Occipital lobe (tissue), 2 donors: Measurements from ENCODE around the genes MAP3K7CL, KRTAP19-7, KRTAP22-1 and KRTAP19-8.

GRCh38 chr21:28704718-28705074 is 180.5 kb downstream of the N6AMT1 start:
- RAMPAGE, long total RNA, result no peak

DNA sequence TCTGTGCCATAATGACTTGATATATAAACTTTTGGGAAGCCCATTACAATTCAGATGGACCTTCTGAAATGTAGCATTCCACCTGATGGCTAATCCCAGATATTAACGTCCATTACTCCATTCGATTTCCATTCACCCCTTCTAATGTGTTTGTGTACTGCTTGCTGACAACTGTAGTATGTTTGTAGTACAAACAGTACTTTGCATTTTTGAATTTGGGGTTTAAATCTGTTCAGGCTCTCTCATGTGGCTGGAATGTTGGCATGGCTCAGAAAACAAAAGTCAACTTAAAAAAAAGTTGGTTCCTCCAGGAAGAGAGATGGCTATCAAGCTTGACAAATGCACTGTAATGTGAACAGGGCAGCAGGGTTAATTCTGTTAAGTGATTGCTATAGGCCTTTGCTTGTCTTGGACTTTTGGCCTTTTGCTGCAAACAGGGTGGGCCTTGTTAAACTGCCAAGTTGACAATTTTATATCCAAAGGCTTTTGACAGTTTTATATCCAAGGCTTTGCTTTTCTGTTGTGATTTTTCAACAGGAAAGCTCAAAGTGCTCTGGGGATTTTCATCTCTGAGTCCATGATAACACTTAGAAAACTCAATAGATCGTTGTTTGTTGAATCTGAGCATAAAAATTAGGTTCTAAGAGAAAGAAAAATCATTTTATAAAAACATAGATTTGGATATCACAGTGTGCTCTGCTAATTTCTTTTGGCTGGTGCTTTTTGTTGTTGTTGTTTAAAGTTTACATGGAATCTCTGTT is 62.2 kb downstream of the N6AMT1 start:
- RAMPAGE, long total RNA, result no peak

DNA sequence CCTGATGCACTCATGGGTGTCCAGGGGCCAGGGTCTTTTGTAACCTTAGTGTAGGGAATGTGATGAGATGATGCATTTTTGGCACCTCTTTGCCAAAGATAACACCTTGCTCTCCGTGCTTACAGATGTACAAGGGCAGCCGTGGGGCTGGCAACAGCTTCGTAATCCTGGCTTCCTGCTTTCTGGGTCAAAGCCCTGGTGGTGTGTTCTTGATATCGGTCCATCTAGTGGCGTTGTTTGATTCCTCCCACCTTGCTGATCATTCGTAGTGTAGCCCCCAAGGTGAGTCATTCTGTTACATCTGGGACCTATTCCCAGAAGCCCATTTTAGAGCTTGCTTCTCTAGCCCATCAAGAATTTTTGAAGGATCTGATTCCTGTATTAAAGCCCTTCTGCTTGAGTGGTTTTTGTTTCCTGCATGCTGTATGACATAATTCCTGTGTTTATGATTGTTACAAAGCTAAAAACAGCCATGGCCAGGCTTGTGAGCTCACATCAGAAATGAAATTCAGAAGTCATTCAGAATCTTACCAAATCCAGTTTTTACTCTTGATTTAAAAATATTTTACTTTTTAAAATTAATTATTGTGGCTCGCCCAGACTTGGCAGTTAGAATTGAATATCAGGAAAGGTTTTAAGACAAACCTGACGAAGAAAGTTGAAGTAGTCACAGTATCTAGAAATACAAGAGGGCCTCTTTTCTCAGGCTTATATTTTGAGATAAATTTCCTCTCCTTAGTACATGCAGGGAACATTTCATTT is 7.2 kb upstream of the CCT8 start:
- RAMPAGE, long total RNA, result no peak

DNA sequence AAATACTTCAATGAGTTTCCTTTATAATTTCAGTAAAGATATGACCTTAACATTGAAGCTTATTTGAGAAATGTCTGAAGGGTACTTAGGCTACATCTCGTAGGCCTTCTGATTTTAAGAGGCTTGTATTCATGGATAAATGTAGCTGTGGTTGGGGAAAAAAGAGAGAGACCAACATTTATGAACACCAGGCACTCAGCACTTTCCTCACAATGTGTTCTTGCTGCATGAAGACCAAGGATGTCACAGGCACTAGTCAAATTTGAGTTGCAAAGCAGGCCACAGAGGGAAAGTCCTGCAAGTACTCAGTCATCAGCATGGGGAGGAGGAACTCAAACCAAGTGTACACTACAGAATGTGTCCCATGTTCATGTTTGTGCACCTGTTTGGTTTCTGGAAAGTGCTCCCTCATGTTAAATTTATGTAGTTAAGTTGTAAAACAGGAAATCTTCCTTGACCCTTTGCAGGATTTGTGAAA is 8.7 kb upstream of the MAP3K7CL start:
- RAMPAGE, long total RNA, result no peak

DNA sequence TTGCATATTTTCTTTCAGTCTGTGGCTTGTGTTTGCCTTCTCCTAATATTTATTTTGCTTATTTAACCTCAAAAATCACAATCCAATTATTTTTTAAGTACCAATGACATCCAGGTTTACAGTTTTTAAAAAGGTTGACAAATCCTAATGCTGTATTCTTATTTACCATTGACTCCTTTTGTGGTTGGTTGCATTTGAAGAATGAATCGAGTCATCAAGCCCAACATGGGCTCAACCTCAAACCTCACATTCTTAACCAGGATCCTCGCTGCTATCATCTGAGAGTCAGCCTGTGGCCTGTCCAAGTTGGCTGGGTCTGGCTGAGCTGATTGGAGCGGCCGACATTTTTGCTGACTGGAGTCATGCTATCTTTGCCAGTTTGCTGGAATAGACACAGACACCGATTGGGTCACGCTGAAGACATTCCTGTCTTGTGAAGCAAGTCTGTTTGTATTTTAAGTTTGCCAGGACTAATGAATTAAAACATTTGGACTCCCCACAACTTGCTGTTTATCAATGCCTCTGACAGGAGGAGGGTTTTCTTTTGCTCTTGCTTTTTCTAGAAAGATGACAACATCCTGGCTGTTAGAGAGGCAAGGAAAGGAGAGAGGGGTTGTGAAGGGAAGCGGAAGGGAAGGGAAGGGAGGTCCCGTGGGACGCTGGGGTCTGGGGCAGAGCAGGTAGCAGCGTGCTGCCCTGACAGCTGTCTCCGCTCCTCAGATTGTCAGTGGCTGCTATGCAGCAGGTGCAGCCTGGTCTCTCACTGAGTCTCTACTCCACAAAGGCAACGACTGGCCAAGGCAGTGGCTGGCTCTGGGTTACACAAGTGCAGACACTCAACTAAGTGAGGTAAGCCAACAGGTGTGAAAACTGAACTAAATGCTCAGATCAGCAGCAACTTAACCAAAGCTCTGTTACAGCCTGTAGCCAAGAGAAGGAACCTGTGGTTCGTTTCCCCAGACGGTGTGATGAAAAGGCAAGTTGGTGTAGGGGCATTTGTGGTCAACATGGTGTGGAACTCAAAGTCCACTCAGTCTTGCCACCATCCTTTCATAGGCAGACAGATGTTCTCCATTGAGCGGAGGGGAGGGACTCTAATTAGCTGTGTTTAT is at the start of gene MAP3K7CL:
Gene MAP3K7CL, plus strand, starts transcription at position 570 of the 1,112 bp plus-strand sequence.
- RAMPAGE, long total RNA, result no peak

DNA sequence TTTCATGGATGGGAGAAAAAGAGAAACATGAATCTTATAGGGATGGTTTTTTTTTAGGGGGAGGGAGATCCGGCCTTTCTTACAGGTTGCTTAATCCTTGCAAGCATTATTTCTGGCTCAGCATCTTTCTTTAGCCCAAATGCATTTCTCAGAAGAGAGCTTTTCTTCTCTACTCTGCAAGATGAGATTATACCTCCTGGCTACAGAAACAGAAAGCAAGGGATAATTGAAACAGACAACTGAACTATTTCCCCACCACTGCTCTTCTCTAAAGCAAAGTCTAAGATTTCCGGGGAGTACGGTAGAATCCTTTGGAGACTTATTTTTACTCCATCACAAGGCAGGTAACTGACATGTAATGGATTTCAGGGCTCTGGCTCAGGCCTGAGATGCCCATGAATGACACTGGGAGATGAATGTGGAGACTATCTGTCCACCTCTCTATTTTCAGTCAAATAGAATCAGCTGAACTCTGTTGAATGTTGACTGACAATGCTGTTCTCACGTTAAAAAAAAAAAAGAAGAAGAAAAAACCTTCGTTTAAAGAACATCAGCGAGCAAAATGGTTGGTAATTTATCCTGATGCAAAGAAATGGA is 29.0 kb downstream of the MAP3K7CL start:
- RAMPAGE, long total RNA, result no peak

- RAMPAGE, long total RNA, result no peak
These were observed 78.2 kb downstream of the MAP3K7CL start for GRCh38 chr21:29208460-29209245.

DNA sequence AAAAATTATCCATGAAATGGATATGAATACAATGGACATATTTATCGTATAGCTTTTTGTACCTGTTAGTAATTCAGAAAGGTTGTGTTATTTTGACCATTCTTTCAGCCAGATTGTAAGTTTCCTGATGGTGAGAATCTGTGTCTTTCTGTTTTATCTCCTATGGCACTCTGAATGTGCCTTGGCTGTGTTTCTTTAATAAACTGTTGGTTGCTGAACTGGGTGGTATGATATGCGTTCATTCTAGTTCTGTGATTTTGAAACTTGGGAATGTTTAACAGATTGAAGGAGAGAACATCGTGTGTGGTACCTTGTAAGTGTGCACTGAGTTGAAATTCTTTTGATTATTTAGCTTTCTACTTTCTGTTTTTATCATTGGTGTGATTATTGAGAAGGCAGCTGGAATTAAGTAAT is 4.5 kb downstream of the BACH1 start:
- RAMPAGE, long total RNA, result no peak

DNA sequence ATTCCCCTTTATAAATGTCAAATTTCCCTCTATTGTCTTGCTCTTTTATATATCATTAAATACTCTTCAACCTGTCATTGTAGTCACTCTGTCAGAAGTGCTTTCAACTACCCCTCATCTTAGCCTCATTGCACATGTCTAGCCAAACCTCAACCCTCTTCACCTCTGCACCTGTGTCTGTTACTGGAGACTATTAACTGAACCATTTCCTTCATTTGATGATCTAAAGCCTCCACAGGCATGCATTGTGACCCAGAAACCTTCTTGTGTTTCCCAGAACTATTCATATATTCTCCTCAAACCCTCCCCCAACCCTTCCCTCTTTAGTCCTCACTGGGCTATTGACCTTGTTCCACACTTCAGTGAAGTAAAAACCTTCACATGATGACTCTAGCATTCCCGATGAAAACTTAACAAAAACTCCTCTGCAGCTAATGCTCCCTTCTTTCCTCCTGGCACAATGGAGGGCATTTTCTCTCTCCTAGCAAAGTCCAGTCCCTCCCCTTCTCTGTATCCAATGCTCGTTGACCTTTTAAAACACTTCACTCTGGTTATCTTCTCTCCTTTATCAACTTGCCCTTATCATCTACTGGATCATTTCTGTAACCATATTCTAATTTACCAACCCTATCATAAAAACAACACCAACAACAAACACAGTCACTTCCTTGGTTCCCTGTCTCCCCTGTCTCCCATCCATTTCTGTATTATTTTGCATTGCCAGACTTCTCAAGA is 86.1 kb downstream of the BACH1 start:
- RAMPAGE, long total RNA, result no peak

- RAMPAGE, long total RNA, result no peak
These were observed 129.1 kb downstream of the BACH1 start for GRCh38 chr21:29427556-29428447.

GRCh38 chr21:29436221-29436574 is 137.5 kb downstream of the BACH1 start:
- RAMPAGE, long total RNA, result no peak

- RAMPAGE, long total RNA, result no peak
These were observed 17.4 kb upstream of the CLDN8 start for GRCh38 chr21:30233210-30233687.

DNA sequence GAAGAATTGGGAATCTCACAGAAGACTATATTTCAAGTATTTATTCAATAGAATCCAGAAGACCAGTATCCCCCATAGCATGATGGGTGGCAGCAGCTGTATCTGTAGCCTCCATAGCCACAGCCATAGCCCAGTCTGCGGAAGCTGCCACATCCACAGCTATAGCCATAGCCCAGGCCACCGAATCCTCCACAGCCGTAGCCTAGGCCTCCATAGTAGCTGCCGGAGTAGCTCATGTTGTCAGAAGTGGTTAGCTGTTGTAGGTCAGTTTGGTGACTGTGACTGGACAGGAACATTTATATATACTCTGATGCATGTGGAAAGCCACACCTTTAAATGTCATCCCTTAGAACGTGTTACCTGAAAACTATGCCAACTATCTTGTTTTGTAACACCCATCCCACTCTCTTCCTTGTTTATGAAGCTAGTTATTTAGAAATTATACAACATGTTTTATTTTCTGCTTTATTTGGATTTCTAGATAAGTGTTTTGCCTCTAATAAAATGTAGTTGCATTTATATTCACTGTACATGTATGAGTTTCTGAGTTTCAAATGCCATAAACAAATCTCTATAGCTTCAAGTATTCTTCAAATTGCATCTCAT is at the start of gene KRTAP19-7:
Gene KRTAP19-7, minus strand, starts transcription at position 261 of the 606 bp plus-strand sequence.
- RAMPAGE, long total RNA, result no peak

GRCh38 chr21:30600754-30601253 is at the start of gene KRTAP22-1:
KRTAP22-1 (plus strand) TSS chr21:30601087.
- RAMPAGE, long total RNA, result no peak

DNA sequence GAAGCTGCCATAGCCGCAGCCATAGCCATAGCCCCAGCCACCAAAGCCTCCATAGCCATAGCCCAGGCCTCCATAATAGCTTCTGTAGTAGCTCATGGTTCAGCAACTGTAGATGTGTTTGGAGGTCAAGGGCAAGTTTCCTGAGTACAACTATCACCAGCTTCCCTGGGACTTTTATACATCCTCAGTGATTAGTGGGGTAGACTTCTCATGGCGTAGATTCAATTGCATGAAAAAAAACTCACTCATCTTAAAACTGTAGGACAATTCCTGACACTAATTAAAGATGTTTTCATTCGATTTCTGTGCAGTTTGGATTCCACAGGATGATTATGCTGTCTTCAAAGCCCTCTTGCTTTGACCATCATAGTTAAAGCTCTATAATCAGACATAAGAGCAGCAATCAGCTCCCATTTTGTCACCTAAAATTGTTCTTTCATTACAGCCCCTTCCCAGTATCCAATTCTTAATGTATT is at the start of gene KRTAP19-8:
Gene KRTAP19-8, minus strand, starts transcription at position 129 of the 476 bp plus-strand sequence.
- RAMPAGE, long total RNA, result no peak

DNA sequence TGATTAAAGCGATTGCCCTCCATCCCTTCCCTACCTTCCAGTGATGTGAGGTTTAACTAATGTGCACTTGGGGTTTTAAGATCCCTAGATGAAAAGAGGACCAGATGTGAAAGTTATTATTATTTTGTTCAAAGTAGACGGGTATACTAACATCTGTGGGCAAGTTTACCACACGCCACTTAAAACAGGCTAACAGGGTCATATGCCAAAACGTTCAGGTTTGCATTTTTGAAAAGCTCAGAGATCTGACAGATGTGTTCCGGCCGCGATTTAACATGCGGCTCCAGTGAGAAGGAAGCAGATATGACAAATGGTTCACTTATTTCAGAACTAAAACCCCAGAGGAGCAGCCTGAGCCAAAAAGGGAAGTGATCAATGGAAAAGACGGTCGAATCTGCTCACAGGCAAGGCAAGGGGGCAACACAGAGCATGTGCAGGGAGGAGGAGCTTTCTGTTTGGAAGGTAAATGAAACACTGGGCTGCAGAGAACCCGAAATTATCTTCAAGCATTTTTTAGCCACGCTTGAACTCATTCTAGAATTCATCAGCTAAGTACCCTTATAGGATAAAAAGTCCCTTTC is 17.2 kb downstream of the TIAM1 start:
- RAMPAGE, long total RNA, result no peak

DNA sequence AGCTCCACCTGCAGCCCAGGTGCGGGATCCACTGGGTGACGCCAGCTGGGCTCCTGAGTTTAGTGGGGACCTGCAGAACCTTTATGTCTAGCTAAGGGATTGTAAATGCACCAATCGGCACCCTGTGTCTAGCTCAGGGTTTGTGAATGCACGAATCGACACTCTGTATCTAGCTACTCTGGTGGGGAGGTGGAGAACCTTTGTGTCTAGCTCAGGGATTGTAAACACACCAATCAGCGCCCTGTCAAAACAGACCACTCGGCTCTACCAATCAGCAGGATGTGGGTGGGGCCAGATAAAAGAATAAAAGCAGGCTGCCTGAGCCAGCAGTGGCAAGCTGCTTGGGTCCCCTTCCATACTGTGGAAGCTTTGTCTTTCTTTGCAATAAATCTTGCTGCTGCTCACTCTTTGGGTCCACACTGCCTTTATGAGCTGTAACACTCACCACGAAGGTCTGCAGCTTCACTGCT is 4.9 kb upstream of the SOD1 start:
- RAMPAGE, long total RNA, result no peak

- RAMPAGE, long total RNA, result no peak
These were observed 4.3 kb upstream of the SOD1 start for GRCh38 chr21:31655095-31655604.

GRCh38 chr21:31657850-31658421 is 1.6 kb upstream of the SOD1 start:
- RAMPAGE, long total RNA, result no peak

DNA sequence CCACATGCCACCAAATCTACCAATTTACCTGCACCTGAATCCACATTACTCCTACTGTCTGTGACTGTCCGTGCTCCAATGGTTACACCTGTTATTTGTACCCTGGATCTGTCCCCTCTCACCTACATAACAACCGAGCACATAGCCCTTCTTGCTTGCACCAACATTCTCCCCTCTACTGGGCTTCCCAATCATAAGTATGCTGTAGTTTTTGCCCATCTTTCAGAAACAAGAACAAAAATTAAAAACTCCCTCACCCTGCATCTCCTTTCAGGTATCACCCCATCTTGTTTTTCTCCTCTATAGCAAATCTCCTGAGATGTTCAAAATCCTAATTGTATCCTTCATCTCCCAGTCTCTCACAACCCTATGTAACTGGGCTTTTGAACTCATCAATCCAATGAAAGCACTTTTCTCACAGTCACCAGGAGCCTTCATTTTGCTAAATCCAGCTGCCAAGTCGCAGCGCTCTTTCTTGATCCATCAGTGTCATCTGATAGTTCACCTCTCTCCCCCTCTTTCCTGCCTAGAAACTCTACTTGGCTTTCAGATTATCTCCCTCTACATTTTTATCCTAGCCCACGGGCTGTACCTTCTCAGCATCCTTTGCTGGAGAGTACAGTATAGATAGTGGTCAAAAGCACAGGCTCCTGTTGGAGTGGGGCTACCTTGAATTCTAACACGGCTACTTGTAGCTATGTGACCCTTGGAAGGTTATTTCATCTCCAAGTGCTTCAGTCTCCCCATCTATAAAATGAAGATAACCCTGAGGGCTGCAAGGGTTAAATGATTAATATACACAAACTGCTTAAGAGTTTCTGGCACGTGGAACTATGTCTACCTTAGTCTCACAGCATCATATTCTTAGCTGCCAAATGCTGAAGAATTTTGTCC is 17.9 kb downstream of the SOD1 start:
- RAMPAGE, long total RNA, result no peak